Daoy (cell line): ENCODE measurements around a stretch of chr12.

DNA sequence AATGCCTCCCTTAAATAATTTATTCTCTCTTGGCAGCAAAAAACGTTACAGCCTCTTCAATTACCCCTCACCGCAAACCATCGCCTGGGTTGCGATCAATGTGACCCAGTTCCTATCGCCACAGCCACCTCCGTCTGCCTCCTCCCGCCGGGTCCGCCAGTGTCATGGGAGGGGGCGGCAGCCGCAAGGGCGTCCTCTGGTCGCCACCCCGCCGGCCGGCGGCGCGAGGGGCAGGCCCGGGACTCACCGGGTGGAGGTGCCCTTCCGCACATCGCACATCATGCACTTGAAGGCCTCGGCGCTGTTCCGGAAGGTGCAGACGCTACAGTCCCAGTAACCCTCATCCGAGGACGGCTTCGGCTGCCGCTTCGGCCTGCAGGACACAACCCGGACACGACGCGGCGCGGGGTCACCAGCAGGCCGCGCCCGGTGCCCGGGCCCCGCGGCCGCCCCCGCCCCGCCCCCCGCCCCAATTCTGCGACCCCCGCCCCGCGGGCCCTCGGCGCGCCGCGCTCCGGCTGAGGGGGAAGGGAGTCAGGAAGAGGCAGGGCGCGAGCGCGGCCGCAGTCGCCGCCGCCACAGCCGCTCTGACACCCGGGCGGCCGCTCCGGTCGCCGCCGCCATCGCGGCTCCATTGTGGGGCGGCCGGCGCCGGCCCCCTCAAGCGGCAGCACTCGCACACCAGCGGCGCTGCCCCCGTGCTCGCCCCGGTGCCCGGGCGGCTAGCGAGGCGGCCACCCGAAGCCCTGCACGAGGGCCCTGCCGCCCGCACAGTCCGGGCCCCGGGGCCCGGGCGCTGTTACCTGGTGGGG is 490 bp downstream of the YAF2 start:
- RAMPAGE, long total RNA = no peak

DNA sequence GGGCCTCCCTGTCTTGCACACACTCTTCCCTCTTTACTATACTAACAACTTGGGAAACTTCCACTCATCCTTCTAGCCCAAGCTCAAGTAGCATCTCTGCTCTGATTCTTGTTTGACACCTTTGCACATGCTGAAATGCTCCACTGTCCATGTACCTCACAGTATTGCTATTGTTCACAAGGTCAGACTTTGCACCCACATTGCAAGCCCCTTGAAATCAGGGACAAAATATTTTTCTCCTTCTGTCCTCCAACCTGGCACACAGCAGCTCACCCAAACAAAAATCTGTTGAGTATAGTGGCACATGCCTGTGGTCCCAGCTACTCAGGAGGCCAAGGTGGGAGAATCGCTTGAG is 39.7 kb downstream of the PRICKLE1 start:
- RAMPAGE, long total RNA = no peak

DNA sequence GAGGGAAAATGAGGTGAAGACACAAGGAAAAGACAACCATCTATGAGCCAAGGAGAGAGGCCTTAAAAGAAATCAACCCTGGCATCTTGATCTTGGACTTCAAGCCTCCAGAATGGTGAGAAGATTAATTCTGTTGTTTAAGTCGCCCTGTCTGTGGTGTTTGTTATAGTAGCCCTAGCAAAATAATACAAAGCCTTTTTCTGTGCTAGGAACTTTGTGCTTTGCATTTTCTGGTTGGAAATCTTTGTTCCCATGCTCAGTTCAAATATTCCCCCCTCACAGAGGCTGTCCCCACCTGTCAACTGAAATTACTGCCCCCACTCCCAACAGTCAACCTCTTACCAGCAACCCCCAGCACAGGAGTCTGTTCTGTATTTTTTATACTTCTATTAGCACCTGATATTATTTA is 62.9 kb upstream of the PRICKLE1 start:
- RAMPAGE, long total RNA = no peak

- RAMPAGE, long total RNA = no peak
Observed at GRCh38 chr12:43892375-43893218, 56.7 kb downstream of the TMEM117 start.

- RAMPAGE, long total RNA = no peak
Observed at GRCh38 chr12:43952117-43952825, 116.4 kb downstream of the TMEM117 start.

DNA sequence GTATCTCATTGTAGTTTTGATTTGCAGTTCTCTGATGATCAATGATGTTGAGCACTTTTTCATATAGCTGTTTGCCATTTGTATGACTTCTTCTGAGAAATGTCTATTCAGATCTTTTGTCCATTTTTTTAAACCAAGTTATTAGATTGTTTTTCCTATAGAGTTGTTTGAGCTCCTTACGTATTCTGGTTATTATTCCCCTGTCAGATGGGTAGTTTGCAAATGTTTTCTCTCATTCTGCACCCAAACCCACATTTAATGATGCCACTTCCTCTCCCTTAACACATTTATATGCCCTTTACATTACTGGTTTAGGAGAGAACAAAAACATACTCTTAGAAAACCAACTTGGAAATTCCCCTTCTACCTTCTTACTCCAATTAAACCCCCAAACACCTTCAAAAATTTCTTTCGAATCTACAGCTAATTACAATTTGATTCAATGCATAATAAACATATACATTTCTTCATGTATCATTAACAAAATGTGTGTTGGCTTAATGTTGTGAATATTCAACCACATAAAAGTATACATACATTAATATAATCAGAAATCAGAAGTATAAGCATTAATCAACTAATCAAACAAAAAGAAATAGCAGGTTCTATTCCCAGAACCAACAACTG is 48.0 kb downstream of the NELL2 start:
- RAMPAGE, long total RNA = no peak

- RAMPAGE, long total RNA = no peak
Observed at GRCh38 chr12:44875368-44875920, 671 bp downstream of the NELL2 start.

DNA sequence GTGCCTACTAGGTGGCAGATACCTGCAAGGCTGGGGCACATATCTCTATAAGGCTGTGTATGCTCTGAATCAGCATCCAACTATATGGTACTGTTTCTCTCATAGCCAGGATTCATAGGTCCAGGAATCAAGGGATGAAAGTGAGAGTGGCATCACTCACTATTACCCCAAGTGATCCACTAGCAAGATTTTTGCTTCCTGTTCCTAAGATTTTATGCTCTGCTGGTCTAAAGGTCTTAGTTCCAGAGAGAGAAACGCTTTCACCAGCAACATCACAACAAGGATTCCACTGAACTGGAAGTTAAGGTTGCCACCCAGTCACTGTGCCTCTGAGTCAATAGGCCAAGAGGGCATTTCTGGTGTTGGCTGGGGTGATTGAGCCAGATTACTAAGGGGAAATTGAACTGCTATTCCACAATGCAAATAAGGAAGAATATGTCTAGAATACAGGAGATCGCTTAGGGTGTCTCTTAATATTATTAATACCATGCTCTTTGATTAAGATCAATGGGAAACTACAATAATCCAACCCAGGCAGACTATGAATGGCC is 142.5 kb upstream of the ARID2 start:
- RAMPAGE, long total RNA = no peak

GRCh38 chr12:45768214-45769465 is 39.1 kb downstream of the ARID2 start:
- RAMPAGE, long total RNA = no peak

DNA sequence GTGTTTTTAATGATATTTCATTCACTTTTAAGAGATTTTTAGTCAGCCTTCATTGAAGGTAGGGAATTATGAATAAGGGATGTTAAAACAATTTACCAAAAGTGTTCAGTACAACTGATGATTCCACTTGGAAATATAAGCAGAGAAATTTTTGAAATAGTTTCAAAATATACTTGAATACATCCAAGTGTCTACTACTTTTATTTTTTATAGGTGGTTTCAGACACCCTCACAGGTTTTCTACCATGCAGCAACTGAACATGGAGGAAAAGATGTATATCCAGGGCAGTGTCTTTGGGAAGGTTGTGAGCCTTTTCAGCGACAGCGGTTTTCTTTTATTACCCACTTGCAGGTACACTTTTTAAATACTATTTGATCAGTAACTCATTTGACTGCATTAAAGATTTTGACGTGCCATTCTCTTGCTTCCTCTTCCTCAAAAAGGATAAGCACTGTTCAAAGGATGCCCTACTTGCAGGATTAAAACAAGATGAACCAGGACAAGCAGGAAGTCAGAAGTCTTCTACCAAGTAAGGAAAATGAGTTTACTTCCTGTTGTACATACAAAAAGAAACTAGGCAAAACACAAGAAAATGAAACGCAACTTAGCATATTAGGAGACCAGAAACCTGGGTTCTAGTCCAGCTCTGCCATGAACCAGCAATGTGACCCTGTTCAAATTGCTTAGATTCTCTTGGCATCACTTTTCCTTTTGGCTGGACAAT is 98.6 kb downstream of the SCAF11 start:
- RAMPAGE, long total RNA = no peak

DNA sequence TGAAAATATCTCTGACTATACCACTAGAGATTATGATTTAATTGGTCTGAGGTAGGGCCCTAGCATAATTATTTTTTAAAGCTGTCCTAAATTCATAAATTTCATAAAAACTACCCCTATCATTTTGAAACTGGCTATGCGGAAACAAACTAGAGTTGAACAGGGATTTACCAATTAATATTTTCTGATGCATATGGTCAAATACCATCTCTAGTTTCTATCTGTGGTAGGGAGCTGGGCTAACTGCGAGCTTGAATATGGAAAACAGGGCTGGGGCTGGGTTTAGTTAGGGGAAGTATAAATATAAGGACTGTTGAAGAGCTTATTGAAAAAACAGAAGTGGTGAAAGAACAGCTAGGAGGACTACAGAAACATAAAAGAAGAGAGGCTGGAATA is 91.9 kb downstream of the SLC38A1 start:
- RAMPAGE, long total RNA = no peak

DNA sequence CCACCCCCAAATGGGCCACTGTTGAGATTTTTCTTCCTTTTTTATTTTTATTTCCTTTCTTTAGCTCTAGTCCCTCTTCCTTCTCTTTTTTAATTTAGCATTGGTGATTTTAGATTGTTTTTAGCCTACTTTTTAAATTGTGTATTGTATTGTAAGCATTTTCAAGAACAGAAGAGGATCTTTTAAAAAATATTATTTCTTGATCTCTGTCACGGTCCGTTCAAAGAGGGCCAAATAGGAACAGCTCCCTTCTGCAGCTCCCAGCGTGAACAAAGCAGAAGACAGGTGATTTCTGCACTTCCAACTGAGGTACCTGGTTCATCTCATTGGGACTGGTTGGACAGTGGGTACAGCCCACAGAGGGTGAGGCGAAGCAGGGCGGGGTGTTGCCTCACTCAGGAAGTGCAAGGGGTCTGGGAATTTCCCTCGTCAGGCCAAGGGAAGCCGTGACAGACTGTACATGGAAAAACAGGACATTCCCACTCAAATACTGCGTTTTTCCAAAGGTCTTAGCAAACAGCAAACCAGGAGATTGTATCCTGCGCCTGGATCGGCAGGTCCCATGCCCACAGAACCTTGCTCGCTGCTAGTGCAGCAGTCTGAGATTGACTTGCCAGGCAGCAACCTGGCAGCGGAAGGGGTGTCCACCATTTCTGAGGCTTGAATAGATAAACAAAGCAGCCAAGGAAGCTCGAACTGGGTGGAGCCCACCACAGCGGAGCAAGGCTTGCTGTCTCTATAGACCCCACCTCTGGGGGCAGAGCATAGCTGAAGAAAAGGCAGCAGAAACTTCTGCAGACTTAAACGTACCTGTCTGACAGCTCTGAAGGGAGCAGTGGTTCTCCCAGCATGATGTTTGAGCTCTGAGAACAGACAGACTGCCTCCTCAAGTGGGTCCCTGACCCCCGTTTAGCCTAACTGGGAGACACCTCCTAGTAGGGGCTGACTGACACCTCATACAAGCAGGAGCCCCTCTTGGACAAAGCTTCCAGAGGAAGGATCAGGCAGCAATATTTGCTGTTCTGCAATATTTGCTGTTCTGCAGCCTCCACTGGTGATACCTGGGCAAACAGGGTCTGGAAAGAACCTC is 22.7 kb downstream of the SLC38A1 start:
- RAMPAGE, long total RNA = no peak

GRCh38 chr12:46265682-46266064 is 3.2 kb downstream of the SLC38A1 start:
- RAMPAGE, long total RNA = no peak

GRCh38 chr12:46266273-46266807 is 2.5 kb downstream of the SLC38A1 start:
- RAMPAGE, long total RNA = no peak

GRCh38 chr12:46266808-46267634 is 1.8 kb downstream of the SLC38A1 start:
- RAMPAGE, long total RNA = no peak

- RAMPAGE, long total RNA = no peak
Observed at GRCh38 chr12:46358802-46359643, 13.6 kb downstream of the SLC38A2 start.

DNA sequence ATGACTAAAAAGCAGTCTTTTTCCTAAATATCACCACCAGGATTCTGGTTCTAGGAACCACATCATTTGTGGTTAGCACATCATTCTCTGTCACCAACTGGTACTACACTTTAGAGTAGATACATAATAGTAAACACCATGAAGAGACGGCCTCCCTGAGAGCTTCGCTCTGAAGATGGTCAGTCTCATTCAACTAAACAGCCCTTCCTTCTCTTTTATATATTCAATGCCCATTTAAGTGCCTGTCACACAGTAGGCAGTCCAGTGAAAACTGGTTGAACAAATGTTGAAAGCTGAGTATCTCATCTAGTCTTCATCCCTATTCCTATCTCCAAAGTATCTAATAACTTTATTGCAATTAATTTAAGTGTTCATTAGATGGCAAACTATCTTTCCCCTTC is 10.9 kb downstream of the SLC38A2 start:
- RAMPAGE, long total RNA = no peak

GRCh38 chr12:46382919-46383642 is 10.5 kb upstream of the SLC38A2 start:
- RAMPAGE, long total RNA = no peak

DNA sequence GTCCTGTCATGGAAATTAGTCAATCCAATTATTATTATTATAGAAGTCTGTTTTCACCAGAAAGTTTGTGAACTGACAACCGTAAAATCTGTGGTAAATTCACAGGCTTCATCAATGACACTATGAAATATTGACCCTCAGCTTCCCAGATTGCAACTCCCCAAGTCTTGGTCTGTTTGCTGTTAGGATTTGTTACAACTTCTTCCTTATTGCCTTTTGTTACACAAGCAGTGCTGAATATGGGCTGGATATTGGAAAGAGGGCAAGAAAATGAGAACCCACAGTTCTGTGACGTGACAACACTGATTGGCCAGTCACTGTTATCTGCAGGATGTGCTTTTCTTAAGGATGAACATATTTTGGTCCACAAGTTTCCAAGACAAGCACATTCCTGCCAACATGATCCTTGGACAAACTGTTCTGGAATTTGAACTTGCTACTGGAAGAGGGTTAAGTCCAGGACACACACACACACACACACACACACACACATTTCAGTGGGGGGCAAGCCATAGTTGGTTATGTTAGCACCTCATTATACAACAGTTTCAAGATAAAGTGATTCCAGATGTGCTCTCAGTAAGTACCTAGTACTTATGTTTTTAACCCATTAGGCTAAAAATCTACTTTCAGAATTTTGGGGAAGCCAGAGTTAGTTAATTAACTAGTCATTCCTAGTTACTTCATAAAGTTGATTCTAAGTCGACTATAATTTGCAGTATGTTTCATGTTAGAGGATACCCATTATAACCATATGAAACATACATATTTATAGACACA is 16.6 kb upstream of the SLC38A2 start:
- RAMPAGE, long total RNA = no peak

- RAMPAGE, long total RNA = no peak
Observed at GRCh38 chr12:46400188-46401021, 27.8 kb upstream of the SLC38A2 start.